Measurements from ENCODE around the genes USP14 and COLEC12.

DNA sequence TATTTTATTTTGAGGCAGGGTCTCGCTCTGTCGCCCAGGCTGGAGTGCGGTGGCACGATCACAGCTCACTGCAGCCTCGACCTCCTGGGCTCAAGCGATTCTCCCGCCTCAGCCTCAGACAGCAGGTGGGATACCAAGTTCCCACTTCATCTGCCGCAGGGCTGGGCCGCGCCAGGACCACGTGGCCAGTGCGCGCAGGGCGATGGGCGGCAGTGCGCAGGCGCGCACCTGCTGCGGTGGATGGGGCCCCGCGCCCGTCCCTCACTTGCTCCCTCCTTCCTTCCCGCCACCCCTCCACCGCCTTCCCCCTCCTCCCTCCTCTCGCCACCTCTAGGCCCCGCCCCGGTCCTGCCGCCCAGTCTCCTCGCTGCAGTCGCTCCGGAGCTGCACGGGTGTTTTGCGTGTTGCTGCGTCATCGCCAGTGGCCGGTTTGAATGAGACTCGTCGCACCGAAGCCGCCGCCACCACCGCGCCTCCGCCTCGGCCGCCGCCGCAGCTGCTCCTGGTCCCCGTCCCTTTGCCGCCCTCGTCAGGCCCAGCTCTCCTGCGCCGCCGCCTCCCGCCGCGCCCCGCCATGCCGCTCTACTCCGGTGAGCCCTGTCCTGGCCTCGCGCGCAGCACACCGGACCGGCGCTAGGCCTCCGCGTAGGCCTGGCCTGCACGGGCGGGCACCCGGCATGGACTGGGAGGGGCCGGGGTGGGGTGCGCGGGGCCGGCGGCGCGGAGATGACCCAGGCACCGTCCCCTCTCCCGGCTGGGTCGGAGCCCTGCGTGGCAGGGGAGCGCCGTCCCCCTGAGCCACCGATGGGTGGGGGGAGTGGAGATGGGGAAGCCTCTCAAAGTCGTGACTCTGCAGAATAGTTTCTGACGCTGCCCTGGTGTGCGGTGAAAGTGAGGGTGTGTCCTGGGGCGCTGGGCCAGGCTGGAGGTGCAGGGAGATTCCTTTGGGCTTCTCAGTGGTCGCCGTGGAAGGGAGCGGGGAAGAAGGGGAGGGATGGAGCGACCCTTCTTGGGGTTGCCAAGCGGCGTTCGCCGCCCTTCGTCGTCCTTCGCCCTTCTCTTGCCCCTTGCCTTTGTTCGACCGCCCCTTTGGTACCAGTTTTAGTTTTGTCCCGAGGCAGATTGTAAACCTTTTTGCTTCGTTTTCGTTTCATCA, at the start of gene USP14:
TSS of gene USP14 (plus strand) at position 433 of the 1,156 bp plus-strand sequence.
- RRBS: under 1% methylated on average over 23 of the region's 105 CpGs

DNA sequence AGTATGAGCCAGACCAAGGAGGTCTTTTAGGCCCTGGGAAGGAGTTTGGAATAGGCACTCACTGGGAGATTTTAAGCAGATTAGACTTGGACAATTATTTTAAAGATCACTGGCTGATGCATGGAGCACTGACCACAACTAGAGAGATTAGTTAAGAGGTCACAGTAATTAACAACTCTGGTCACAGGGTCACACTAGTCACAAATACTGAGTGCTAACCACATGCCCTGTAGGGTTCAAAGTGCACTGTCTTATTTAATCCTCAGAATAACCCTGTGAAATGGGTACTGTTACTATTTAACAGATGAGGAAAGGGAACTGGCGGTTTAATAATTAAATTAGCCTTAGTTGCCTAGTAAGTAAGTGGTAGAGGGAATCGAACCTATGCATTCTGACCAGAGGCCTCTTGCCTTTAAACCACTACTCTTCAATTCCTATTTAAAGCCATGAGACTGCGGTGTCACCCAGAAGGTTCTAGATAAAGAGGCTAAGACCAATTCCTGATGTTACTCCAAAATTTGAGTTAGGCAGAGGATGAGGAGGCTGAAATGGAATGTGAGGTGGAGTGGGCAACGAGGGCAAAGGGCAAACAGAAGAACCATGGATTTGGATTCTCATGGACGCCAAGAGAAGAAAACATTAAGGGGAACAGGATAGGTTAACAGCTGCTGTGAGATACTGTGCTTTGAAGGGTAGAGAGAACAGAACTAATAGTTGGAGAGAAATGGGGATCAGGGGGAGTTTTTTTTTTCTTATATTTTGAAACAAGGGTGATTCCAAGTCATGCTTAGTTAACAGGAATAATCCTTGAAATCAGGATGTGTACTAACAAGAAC, 49.7 kb downstream of the THOC1 start:
- RRBS: no CpG with 5 or more reads among the region's 5 CpGs

- RRBS: no CpG with 5 or more reads among the region's 6 CpGs
Measured at GRCh38 chr18:362557-362872, 94.7 kb upstream of the THOC1 start.

GRCh38 chr18:457107-457725, 43.3 kb downstream of the COLEC12 start:
- RRBS: no CpG with 5 or more reads among the region's 12 CpGs

DNA sequence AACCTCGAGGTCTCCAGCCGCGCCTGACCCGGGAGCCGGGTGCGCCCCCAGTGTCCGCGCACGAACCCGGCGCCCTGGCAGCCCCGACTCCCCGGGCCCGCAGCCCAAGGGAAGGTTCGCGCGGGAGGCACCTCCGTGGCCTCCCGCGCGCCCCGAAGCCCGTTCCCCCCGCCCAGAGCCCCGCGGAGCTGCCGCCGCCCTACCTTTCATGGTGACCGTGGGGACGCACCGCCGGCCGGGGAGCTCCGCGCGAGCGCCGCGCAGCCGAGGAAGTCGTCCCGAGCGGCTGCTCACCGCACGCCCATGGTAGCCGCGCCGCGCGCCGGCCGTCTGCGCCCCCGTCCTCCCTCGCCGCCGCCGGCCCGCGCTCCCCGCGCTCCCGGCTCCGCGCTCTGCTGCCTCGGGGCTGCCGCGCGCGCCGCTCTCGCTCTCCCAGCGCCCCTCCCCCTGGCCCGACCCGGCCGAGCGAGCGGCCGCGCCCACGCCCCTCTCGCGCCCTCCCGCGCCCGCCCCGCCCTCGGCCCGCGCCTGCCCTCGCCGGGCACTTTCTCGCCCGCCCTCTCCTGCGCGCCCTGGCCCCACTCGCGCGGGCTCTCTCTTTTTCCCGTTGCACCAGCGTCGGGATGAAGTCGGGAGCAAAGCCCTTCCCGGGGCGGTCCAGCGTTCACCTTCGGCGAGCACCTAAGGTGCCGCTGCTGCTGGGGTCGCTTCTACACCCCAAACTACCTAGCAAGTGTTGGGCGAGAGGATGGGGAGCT, at the start of gene COLEC12:
TSS of gene COLEC12 (minus strand) at position 397 of the 758 bp plus-strand sequence.
- RRBS: 2% methylated on average over 49 of the region's 111 CpGs

DNA sequence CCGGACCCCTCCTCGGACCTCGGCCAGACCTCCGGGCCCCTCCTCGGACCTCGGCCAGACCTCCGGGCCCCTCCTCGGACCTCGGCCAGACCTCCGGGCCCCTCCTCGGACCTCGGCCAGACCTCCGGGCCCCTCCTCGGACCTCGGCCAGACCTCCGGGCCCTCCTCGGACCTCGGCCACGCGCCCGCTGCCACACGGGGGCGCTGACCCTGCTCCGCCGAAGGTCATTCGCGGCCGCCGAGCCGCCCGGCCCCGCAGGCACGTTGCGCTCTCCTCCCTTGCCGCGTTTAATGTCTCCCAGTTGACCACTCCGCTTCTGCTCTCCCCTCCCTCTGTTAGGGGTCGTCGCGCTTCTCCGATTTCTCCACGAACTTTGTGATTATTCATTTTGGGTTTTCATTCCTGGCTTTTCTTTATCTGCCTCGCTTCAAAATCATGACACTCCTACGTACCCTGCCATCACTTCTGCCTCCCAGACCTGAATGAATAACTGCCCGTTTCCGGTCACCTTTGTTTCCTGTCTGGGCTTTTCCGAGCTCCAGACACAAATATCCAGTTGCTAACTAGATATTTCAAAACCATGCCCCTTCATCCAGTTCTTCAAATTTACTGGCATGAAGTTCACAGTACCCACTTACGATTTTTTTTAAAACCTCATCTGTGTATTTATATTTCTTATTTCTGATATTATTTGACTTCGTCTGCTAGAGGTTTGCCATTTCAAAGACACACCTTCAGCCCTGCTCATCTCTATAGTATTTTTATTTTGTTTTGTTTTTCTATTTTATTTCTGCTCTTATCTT, 14.8 kb upstream of the COLEC12 start:
- RRBS: no CpG with 5 or more reads among the region's 49 CpGs

DNA sequence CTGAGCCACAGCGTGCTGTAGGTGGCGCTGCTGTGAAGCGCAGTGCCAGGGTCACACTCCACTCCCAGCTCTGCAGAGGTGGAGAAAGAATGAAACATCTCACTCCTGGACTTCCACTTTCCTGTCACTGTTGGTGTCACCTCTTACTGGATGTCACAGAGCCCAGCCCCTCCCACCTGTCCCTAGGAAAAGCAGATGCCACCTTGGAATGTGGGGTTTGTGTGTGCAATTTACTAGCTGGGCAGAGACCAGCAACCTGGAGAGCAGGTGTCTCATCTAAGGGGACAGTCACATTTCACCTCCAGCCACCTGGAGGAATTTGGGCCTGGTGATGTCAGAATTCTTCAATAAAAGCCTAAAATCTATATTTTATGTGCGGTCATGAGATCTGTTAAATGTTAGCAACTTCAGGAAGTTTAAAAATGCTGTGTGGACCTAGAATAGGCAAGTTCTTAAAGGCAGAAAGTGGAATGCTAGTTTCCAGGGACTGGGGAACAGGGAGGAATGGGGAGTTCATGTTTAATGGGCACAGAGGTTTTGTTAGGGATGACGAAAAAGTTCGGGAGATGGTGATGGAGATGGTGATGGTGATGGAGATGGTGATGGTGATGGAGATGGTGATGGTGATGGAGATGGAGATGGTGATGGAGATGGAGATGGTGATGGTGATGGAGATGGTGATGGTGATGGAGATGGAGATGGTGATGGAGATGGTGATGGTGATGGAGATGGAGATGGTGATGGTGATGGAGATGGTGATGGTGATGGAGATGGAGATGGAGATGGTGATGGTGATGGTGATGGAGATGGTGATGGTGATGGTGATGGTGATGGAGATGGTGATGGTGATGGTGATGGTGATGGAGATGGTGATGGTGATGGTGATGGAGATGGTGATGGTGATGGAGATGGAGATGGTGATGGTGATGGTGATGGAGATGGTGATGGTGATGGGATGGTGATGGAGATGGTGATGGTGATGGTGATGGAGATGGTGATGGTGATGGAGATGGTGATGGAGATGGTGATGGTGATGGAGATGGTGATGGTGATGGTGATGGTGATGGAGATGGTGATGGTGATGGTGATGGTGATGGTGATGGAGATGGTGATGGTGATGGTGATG, 9.2 kb downstream of the TYMS start:
- RRBS: no CpG with 5 or more reads among the region's 6 CpGs

- RRBS: no CpG with 5 or more reads among the region's 8 CpGs
Measured at GRCh38 chr18:681301-681847, 23.9 kb downstream of the TYMS start.

GRCh38 chr18:778346-779547, 33.3 kb downstream of the YES1 start:
- RRBS: no CpG with 5 or more reads among the region's 10 CpGs

GRCh38 chr18:2569447-2569972, 1.8 kb downstream of the METTL4 start:
- RRBS: no CpG with 5 or more reads among the region's 7 CpGs

DNA sequence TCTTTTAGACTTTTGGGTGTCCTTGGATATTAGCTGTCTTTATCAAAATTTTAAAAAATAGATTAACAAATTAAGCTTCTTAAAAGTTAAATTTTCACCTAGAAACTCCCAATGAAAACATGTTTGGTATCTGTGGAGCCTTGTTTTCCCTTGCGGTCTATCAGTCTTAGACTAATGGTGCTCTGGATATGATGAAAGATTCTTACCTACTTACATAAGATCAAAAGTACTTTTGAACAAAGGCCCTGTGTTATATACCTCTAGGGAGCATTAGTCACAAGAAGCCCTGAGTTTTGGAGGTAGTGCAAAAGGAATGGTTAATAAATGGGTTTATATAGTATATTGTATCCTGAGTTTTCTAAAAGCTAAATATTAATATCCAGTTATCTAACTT, 18.0 kb downstream of the NDC80 start:
- RRBS: no CpG with 5 or more reads among the region's 1 CpG

DNA sequence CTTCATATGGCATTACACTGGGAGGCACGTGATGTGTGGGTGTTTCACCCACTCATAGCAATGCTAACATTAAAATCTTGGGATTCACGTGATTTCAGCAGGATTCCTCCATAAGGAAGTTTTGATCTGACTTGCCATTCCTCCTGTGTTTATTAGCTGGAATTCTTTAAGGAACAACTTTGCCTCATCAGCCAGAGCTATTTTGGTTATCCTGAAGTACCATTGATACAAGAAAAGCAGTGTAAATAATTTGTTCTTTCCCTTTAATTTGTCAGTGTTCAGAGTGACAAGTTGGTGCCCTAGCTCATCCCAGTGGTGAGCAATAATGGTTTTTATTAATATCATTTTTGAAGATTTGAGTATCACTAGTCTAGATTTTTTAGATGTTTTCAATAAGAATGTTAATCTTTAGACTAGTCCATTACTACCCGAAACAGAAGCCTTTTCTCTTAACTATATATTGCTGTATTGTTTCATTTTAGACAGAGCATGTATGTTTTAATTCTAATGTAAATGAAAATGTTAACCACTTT, 9.2 kb downstream of the SMCHD1 start:
- RRBS: no CpG with 5 or more reads among the region's 3 CpGs

DNA sequence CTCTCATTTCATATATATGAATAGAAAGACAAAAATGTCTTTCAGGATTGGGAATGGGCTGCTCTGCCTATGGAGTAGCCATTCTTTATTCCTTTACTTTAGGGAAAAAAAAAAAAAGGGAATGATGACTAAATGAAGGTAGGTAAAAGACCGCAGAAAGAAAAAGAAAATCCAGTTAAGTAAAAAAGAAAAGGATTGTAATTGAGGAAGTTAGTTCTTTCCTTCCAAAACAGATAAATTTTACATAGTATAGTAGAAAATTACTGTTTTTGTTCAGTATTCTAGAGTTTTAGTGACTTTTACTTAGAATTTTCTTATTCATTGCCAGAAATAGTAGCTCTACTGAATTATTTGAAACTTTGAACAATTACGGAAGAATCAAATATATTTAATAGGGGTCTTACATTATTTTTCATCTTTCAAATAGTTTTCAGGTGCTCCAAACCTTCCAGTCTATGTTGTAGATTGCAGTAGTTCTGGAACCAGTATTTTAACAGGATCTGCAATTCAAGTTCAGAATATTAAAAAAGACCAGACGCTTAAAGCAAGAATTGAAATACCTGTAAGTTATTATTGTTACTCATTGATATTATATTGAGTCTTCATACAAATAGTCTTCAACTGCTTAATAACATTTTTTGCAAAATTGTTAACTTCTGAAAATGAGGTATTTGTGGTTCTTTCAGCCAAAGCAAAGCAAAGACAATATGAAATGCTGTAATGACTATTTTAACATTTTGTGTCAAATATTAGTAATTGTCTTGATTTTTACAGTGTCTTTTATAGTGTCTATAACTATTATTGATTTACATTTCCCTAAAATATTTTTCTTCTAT, 73.5 kb downstream of the SMCHD1 start:
- RRBS: no CpG with 5 or more reads among the region's 3 CpGs

DNA sequence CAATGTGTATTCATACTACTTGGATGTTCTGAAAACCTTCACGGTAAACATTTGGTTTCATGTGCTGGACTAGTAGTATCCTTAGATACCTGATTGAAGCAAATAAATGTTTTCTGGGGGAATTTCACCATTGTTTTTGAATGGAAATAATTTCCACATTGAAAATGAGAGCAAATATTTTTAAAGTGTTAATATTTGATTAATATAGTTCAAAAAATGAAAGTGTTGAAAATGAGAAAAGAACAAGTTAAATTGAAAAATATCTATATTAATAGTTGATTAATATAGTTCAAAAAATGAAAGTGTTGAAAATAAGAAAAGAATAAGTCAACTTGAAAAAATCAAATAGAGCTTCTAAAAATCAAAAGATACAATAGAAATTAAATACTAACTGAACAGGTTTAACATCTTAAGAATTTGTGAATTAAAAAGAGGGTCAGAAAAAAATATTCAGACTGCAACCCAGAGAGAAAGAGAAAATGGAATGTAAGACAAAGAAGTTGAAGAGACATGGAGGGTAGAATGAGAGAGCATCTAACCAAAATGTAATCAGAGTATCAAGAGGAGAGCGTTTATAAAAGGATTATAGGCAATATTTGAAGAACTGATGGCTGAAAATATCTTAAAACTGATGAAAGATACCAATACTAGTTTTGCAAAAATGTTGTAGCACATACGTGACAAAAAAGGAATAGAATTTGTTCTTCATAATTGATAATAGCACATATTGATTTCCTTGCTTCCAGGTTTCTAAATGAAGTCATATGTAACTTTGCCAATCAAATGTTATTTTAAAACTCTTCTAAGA, 65.3 kb upstream of the EMILIN2 start:
- RRBS: no CpG with 5 or more reads among the region's 3 CpGs

GRCh38 chr18:2847535-2848229, 876 bp downstream of the EMILIN2 start:
- RRBS: 3% methylated on average over 30 of the region's 58 CpGs

GRCh38 chr18:2848393-2849253, 1.8 kb downstream of the EMILIN2 start:
- RRBS: no CpG with 5 or more reads among the region's 13 CpGs

GRCh38 chr18:2856466-2856915, 9.7 kb downstream of the EMILIN2 start:
- RRBS: no CpG with 5 or more reads among the region's 10 CpGs

GRCh38 chr18:2913246-2913955, 66.6 kb downstream of the EMILIN2 start:
- RRBS: no CpG with 5 or more reads among the region's 22 CpGs

- RRBS: no CpG with 5 or more reads among the region's 5 CpGs
Measured at GRCh38 chr18:3052045-3052521, 39.1 kb upstream of the LPIN2 start.

- RRBS: no CpG with 5 or more reads among the region's 5 CpGs
Measured at GRCh38 chr18:3058322-3058880, 45.5 kb upstream of the LPIN2 start.